ENCODE measurements around a stretch of chr5.

GRCh38 chr5:160175762-160176123, 53.6 kb upstream of the FABP6 start:
- PRO-cap, result unidirectional peak, minus-strand start at chr5:160175815

GRCh38 chr5:160187119-160187549, 42.2 kb upstream of the FABP6 start:
- PRO-cap, result unidirectional peak, plus-strand start at chr5:160187246; unidirectional peak, plus-strand start at chr5:160187385

- PRO-cap, result unidirectional peak, plus-strand start at chr5:160188168; bidirectional peak, plus-strand start at chr5:160188474, minus-strand start at chr5:160188252
Measured at GRCh38 chr5:160187963-160188996, 41.0 kb upstream of the FABP6 start.

DNA sequence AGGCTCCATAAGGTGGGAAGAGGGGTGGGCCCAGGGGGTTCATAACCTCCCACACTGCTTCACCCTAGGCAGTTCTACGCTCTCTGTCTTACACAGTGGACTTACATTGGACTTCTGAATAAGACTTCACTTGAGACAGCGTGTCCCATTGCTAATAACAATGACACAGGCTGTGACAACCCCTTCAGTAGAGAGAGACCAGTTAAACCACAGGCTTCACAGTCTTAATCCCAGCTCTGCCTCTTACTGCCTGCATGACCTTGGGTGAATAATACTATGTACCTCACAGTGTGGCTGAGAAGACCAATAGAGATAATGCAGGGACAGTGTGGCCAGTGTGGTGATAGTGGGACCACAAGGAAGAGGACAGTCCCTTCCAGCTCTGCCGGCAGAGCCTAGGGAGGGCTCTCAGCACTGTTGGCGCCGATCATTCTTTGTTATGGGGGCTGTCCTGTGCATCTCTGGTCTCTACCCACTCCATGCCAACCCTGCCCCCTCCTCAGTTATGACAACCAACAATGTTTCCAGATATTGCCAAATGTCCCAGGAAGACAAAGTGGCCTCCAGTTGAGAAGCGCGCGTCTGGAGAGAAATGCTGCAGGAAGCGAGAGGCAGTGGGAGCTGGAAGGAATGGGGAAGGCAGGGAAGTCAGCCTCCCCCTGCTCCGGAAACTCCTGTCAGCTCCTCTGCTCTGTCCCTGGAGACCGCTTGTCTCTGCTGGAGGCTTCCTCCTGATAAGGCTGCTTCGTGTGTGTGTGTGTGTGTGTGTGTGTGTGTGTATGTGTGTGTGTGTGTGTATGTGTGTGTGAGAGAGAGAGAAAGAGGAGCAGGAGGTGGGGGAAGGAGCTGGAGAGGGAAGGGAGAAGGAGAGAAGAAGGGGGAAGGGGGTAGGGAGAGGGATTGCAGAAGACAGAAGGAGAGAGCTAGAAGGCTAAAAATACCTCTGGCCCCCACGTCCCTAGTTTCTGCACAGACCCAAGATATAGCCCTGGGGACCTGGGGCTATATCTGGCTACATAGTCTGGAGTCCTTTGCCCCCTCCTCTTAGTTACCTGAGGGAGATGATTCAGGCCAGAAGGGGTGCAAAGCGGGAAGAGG, 31.8 kb upstream of the FABP6 start:
- PRO-cap, result no peak

DNA sequence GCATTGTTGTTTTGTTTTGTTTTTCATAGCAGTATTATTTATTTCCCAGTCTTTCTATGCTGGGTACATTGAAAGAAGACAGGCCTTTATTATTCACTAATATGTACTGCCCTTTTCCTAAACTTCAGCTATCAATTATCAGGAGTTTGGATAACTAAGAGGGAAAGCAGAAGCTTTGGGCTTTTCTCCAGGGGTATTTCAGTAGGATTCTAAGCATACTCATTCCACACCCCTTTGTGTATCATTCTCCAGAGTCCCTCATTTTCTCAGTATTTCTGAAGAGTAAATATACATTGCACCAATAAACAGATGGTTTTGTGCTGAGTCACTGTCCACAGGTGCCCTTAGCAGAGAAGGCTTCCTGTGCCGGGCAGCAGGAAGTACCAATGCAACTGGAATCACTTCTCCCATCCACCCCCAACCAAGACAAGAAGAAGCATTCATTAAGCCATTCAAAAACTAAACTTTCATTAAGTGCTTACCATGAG, 3.5 kb upstream of the CCNJL start:
- PRO-cap, result no peak

DNA sequence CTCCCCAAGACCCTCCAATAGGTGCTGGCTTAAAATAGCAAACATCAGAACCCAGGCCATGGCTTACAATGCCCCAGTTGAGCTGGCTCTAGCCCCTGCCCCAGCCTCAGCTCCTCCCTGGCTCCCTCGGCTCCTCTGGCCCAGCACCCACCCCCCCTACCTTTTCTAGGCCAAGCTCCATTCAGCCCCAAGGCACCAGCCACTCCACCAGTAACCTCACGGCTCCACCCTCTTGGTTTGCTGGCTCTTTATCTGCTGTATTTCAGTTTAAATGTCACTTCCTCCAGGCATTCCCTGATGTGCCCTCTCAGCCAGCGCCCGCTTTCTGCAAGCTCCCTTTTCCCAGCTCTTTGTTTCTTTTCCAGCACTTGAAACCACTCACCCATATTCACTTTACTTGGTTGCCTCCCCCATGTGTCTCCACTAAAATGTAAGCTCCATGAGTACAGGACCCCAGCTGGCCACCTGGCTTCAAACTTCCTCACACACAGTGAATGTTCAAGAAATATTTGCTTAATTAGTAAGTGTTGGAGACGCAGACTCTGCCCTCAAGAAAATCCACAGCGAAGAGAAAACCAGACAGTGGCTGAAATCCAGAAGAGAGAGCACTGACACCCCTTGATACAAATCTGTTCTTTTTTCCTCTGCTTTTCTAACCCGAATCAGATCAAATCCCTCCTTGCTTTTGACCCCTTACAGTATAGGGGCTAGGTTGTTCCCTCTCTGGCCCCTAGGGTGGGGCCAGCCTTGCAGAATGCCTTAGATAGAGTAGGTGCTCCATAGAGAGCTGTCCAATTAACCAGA, 10.4 kb downstream of the C1QTNF2 start:
- PRO-cap, result bidirectional peak, plus-strand start at position 277 of the sequence, minus-strand start at position 137 of the sequence

- PRO-cap, result no peak
Measured at GRCh38 chr5:160459057-160459589, 37.5 kb downstream of the PTTG1 start.

DNA sequence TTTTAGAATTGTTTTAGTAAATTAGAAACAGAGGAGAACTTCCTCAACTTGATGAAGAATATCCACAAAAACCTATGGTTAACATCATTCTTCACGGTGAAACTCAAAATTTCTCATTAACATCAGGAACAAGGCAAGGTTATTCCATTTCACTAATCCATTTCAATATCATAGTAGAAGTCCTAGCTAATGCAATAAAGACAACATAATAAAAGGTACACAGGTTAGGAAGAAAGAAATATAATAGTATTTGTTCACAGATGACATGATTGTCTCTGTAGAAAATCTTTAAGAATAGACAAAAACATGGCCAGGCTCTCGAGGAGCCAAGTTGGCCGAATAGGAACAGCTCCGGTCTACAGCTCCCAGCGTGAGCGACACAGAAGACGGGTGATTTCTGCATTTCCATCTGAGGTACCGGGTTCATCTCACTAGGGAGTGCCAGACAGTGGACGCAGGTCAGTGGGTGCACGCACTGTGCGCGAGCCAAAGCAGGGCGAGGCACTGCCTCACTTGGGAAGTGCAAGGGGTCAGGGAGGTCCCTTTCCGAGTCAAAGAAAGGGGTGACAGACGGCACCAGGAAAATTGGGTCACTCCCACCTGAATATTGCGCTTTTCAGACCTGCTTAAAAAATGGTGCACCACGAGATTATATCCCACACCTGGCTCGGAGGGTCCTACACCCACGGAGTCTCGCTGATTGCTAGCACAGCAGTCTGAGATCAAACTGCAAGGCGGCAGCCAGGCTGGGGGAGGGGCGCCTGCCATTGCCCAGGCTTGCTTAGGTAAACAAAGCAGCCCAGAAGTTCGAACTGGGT, 21.4 kb upstream of the ATP10B start:
- PRO-cap, result no peak

- PRO-cap, result no peak
Measured at GRCh38 chr5:160926273-160926924, 74.4 kb upstream of the ATP10B start.

GRCh38 chr5:161169035-161169528, 317.1 kb upstream of the ATP10B start:
- PRO-cap, result no peak

- PRO-cap, result no peak
Measured at GRCh38 chr5:163433164-163433763, 4.1 kb upstream of the CCNG1 start.

DNA sequence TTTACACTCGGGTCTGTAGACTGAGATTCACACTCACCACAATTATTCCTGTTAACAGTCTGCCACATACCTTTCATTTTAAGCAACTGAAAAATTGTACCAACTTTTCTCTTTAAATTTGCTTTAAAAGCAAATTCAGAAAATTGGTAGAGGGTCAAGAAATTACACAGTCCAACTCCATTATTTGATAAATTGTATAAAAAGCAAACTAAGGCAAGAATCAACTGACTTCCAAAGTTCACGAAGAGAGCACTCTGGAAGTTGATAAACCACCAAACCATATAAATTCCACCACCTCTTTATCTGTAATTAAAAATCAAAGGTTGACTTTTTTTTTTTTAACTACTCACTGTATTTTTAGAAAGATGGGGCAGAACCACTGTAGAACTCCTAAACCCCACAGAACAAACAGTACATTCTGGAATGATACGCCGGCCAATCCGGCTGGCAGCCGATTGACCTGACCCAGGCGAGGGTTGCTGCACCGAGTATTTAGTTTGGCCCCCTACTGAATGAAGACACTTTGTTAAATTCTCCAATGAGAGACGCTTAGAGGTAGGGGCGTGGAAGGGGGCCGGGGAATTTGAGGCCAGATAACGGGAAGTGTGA, 458 bp upstream of the CCNG1 start:
- PRO-cap, result bidirectional peak, plus-strand start outside the sequence, minus-strand start at position 499 of the sequence

GRCh38 chr5:163915406-163916221, 410.2 kb downstream of the MAT2B start:
- PRO-cap, result no peak

DNA sequence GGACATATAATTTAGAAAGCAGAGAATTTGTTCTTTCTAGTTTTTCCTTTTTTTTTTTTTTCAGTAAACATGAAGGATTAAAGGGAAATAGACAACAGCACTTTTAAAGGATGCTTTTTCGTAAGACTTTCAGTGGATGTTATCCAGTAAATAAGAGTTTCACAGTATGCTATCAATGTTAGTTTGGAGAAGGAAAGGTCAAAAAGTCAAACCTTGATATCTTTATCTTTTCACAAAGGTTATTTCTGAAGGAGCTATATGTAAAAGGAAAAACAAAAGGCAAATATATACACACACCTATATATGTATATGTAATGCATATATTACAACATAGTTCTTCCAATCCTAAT, 645.9 kb upstream of the WWC1 start:
- PRO-cap, result no peak

GRCh38 chr5:167943947-167944439, 347.5 kb upstream of the WWC1 start:
- PRO-cap, result no peak

GRCh38 chr5:168087606-168088131, 203.8 kb upstream of the WWC1 start:
- PRO-cap, result no peak

DNA sequence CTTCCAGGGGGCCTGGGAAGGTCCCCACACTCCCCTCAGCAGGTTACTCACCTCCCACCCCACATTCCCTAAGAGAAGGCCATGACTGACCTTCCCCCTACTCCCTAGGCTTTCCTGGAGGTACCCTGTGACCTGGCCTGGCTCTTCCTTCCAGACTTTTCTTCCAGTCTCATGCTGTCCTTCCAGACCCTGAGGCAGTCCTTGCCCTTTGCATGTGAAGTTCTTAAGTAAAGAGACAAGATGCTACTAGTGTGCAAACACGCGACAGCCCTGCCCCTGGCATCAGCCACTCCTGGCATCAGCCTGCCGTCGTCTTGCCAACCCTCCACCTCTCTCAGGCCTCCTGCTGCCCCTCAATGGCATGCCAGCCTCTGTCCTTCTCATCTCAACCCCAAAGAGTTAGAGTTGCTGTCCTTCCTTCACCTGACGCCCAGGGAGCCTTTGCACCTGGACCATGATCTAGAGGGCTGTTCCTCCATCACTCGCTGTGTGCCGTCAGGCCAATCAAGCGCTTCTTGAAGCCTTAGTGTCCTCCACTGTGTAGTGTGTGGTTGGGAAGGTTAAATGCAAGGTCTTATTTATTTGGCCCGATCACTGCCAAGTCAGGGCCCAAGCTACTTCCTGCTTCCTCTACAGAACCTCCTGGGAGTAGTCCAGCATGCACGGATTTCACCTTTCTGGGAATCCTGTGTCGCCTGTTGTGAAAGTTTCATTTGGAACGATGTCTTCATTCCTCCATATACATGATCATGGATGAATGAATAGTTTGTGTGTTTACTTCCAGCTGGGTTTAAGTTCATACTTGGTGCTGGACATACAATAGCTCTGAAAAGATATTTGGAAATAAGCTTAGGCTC, 62.0 kb downstream of the WWC1 start:
- PRO-cap, result no peak

DNA sequence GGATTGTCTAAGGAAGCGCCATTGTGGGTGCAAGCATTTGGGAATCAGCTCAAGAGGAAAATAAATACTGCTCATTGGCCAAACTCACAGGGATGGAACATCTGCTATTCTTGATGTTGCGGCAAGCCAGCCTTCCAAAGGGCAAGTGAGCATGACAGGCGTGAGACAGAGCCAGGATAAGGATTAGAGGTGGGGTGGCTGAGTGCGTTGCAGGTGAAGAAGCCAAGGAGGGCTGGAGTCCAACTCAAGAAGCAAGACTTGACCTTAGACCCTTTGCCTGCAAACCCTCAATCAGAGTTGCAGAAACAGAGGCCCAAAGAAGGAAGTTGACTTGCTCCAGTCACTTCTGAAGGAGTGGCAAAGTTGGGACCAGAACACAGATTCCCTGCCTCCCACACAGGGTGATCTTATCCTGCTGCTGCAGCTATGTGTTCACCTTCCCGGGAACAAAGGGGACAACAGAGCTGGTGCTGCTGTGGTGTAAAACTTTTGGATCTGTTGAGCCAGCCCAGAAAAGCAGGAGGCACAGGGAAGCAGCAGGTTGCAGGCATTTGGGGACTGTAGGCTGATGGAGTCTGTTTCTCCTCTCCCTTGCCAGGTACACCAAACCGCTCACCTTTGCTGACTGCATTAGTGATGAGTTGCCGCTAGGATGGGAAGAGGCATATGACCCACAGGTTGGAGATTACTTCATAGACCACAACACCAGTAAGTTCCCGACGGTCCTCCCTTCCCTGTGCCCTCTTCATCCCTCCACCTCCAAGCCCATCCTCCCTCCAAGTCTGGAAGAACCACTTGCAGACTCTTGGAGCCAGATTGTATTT, 79.6 kb downstream of the WWC1 start:
- PRO-cap, result no peak

- PRO-cap, result no peak
Measured at GRCh38 chr5:168556418-168556872, 22.7 kb downstream of the PANK3 start.

GRCh38 chr5:168564760-168565253, 14.4 kb downstream of the PANK3 start:
- PRO-cap, result unidirectional peak, minus-strand start at chr5:168564995